LHCN-M2 (cell line): ENCODE results near the genes TMEM232, TSSK1B and YTHDC2.

DNA sequence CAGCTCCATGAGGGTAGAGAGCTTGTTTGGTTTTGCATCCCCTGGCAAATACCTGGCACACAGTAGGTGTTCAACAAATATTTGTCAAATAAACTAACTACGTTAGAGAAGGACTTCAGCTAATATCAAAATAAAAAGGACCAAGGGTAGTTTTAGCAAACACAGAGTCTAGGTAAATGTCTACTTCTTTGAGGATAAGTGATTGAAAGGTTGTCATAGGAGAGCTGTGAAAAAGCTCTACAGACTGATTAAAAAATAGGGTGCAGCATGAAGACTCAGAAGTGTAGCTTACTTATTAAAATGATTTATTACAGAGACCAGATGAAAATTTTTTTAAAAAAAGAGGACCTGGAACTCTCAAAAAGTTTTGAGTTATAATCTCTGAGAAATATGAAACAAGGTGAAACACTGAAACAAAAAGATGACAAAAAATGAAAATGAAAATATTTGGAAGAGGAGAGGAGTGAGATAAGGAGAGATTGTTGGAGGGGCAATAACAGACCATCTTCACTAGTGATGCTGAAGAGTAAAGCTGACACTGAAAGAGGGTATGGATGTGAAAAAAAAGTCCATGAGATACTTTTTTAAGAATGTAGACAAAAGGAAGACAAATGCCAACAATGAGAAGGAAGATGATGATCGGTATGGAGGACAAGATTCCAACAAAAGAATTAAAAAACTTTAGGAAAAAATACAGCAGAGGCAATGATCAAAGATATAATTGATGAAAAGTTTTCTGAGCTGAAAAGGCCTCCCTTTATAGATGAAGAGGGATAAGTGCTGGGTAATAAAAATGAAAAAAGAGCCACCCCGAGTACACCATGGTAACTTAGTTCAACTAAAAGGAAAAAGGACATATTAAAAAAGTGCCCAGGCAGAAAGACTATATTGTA lies 107.4 kb downstream of the MAN2A1 start:
- RAMPAGE, long total RNA: no peak

GRCh38 chr5:109990216-109990719 lies 300.5 kb downstream of the MAN2A1 start:
- RAMPAGE, long total RNA: no peak

- RAMPAGE, long total RNA: no peak
Measured at GRCh38 chr5:110726243-110726929, at the start of gene TMEM232. Gene TMEM232, minus strand, starts transcription at chr5:110726671.

DNA sequence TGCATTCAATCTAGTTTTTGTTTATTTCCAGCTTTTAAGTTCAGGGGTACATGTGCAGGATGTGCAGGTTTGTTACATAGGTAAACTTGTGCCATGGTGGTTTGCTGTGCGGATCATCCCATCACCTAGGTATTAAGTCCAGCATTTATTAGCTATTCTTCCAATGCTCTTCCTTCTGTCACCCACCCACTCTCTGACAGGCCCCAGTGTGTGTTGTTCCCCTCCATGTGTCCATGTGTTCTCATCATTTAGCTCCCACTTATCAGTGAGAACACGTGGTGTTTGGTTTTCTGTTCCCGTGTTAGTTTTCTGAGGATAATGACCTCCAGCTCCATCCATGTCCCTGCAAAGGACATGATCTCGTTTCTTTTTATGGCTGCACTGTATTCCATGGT lies 144.0 kb upstream of the TSLP start:
- RAMPAGE, long total RNA: no peak

GRCh38 chr5:111192969-111193330 lies 31.2 kb upstream of the CAMK4 start:
- RAMPAGE, long total RNA: no peak

DNA sequence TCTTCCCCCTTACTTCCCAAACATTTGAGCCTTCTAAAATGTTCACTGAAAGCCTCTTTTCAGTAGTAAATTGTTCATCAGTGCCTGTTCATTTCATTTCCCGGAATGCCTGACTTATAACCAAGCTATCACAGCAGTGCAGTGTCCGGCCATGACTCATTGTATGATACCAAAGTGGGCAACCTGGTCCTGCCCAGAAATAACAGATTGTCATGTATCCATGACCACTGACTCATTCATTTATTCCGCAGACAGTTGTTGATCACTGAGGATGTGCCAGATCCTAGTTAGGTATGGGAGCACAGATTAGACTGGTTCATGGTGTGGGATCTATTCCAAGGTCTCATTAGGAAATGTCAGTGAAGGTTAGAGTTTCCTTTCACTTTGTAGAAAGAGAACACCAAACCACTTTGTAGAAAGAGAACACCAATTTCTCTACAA lies 8.7 kb downstream of the NREP start:
- RAMPAGE, long total RNA: no peak

DNA sequence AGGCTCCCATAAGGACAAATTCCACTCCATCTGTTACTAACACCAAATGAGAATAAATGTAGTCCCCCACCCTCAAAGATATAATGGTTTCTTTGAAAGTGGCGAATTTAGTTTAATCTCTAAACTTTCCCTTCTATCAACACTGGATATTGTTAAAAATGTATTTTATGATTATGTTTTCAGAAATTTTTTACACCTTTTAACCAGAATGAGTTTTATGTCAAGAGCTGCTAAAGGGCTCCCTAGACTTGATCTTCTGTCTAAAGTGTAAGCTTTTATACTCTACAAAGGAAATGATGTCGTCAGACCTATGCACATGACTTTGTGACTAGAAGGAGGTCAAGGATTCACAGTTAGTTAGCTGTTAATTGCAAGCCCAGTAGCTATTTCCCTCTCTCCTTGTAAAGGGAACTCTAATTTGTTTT lies 173.3 kb upstream of the NREP start:
- RAMPAGE, long total RNA: no peak

- RAMPAGE, long total RNA: no peak
Measured at GRCh38 chr5:112162098-112162455, 257.0 kb downstream of the EPB41L4A start.

GRCh38 chr5:112228084-112229161 lies 190.7 kb downstream of the EPB41L4A start:
- RAMPAGE, long total RNA: no peak

DNA sequence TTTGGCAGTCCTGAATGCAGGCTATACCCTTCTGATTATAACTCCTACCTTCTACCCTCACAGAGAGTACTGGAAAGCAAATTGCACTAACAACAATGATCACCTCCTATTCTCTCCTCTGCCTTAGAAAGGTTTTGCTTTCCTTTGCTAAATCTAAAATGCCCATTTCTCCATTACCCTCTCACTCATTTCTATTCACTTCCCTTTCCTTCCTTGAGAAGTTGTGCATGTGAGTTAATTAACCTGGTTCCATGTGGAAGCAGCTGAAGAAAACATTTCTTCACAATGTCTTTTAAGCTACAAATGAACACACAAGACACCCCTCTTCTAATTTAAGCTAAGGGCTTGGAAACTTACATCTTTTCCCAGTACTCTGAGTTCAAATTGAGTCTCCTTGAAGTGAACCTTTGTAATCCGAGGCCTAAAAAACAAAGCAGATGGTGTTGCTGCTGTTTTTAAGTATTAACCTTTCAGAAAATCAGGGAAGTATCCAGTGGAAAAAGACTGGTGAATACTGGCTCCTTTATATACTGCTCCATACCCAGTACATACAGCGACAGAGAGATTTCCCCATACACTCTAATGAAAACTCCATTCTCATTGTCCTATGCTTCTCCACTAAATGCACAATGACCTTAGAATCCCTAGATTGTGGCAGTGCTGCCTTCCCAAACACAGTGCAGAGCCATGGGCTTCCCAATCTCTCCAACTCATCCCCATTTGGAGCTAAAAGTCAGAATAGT lies 160.0 kb downstream of the EPB41L4A start:
- RAMPAGE, long total RNA: no peak

- RAMPAGE, long total RNA: no peak
Measured at GRCh38 chr5:112347692-112348343, 71.3 kb downstream of the EPB41L4A start.

GRCh38 chr5:112418385-112418957 lies 606 bp downstream of the EPB41L4A start:
- RAMPAGE, long total RNA: no peak

- RAMPAGE, long total RNA: no peak
Measured at GRCh38 chr5:112684321-112685154, 53.1 kb upstream of the APC start.

GRCh38 chr5:113063873-113064353 lies 87.3 kb downstream of the DCP2 start:
- RAMPAGE, long total RNA: no peak

DNA sequence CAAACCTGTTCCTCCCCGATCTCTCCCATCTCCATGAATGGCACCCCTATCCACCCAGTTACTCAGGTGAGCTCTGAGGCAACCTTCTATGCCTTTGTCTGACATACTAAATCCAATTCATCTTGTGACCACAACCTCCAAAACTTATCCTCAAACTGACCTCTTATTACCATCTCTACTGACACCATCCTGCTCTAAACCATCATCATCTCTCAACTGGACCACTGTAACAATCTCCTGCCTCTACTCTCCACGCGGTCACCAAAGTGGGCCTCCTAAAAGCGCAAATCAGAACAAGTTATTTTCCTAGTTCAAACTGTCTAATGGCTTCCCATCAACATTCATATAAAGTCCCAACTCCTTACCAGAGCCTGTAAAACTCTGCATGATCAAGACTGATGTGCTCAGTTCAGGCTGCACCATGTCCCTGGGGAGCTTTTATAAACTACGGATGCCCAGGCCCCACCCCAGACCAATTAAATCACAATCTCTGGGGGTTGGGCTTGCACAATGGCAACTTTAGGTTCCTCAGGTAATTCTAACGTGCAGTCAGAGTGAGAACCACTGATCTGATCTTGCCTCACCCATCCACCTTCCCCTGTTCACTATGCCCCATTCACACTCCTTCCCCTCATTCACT lies 129.0 kb downstream of the DCP2 start:
- RAMPAGE, long total RNA: no peak

DNA sequence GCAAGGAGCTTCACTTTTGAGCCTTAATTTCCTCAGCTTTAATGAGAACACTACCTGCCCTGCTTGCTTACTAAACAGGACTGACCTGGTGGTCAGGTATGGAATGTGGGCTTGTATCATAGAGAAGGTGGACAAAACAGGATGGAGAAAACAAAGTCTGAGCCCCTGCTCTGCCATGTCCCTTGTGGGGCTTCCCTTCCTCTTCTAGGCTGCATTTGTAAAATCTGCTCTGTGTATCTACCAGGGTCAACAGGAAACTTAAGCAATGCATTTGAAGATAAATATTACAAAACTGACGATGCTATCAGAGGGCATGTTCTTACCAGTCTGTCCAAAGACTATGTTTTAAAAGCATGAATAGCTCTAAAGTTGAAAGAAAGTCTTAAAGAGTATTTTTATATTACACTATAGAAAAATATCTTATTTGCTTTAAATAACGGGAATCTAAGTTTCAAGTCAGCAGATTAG lies 228.7 kb downstream of the DCP2 start:
- RAMPAGE, long total RNA: no peak

DNA sequence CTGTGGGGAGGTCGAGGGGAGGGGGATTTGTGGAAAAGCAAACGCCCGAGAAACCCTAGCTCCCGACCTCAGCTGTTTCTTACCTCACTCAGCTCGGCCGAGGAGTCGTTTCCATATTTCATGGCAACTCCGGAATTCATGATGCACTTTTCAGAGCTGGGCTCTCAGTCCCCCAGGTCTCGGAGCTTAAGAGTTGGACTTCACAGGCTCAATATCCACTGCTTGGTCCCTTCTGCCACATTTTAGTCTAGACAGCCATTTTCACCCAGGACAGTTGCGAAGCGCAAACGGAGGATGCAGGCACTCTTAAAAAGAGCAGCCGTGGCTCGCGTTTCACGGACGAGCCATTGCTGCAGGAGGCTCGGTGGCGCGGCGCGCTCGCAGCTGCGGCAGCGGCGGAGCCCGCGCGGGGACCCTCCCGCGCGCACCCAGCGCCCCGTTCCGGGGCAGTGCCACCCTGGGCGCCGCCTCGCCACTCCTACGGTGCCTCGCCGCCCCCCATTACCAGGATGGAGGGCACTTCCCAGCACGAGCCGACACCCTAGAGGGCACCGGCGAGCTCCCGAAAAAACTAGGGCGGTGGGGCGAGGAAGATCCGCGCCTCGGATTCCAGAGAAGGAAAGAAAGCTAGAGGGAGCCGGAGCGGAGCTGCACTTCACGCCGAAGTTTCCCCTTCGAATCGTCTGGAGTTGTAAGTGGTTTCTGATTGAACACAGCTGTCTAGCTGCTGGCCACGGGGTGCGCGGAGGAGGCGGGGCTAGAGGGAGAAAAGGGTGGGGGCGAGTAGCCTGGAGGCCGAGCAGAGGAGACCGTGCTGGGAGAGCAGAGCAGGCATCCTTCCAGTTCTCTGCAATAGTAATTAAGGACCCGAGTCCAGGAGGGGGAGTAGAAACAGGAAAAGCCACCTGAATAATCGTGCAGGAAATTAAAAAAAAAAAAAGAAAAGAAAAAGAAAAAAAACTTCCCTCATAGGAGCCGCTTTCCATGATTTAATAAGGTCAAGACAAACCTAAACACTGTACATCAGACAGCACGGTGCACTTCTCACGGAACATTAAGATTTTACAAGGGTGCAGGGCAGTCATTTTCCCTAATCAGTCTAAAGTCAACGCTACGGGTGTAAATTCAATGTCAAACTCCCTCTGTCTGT lies 140.2 kb downstream of the TSSK1B start:
- RAMPAGE, long total RNA: no peak

DNA sequence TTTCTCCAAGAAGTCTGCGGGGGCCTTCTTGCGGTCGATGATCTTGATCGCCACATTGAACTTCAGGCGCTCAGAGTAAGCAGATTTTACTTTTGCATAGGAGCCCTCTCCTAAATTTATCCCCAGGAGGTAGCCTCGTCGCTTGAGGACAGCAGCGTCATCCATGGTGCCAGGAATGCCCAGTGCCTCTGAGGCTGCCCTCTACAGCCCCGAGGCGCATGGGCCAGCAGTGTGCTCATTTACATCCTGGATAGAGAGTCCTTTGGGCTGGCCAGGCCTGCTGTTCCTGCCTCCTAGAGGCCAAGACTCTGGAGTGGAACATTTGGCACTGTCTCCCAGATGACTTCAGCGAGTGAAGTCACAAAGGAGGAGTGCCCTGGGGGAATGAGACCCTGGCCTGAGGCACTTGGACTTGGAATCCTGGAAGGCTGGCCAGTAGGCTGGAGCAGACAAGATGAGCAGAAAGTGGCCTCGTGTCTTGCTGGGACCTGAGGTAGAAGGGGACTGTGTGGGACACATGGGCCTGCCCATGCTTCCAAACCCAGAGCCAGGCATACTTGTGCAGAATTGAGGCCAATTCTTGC lies at the start of gene TSSK1B:
TSSK1B (minus strand) TSS at position 315 of the 584 bp plus-strand sequence.
- RAMPAGE, long total RNA: no peak

DNA sequence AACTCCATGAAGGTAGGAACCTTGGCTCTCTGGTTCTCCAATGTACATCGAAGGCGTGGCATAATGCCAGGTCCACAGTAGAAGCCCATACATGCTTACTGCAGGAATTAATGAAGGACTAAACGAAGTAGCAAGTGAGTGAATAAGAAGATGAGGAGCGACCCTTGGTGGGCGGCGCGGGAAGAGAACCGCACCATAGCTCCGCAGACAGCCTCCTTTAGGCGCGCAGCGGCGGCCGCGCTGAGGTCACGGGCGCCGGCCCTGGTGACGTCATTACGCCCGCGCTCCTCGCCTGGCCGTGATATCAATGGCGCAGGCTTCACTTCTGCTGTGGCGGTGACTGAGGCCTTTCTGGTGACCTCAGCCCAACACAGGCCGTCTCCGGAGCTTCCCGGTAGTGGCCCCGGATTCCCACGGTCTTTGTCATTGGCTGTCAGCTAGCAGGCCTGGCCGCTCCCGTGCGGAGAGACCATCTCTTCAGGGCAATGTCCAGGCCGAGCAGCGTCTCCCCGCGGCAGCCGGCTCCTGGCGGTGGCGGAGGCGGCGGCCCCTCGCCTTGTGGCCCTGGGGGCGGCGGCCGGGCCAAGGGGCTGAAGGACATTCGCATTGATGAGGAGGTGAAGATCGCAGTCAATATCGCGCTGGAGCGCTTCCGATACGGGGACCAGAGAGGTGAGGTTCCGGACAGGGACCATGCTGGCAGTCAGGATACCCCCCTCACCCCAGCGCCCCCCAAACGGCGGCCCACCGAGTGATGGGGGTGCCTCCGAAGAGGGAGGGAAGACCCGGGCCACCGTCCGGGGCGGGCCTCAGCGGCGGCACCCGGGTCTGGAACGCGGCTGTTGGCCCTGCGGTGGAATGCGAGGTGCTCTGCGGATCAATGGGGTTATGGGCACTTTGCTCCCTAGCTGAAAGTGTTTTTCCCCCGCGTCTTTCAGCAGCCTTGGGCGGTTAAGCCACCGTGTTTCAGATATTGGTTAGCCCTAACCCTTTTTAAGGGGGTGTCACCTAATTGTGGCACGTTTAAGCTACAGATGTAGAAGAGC lies at the start of gene YTHDC2:
YTHDC2 (plus strand) TSS at position 284 of the 1,046 bp plus-strand sequence.
- RAMPAGE, long total RNA: no peak

DNA sequence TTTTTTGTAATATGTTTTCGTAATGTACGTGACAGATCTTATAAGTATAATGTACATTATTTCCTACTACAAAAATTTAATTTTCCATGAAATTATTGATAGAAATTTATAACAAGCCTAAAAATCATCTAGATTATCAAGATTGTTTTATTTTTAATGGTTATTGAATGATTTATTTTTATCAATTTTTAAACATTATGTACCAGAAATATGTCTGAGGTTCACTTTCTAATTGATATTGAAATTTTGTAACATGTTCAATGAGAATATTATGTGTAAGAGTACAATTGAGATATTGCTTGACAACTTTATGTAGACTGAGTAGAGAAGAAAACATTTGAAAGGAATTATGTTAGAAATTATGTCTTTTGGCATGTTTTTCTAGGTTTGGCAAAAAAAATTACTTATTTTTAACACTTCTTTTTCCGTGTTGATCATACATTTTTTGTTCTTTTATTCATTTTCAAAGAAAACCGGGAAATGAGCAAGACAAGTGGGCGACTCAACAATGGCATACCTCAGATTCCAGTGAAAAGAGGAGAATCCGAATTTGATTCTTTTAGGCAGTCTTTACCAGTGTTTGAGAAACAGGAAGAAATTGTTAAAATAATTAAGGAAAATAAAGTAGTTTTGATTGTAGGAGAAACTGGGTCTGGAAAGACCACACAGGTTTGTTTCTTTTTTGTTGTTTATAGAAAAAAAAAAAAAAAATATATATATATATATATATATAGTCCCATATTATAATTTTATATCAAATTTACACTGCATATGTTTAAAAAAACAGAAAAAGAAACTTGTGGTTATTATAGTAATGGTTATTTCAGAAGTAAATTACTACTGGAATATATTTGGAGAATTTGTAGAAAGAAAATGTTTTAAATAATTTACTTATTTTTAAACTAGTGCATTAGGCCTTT lies 12.9 kb downstream of the YTHDC2 start:
- RAMPAGE, long total RNA: no peak